Measurements from ENCODE around the gene RAB1B.

GRCh38 chr11:65979882-65980523, 18.5 kb downstream of the SART1 start:
- RRBS: no CpG with 5 or more reads among the region's 8 CpGs

DNA sequence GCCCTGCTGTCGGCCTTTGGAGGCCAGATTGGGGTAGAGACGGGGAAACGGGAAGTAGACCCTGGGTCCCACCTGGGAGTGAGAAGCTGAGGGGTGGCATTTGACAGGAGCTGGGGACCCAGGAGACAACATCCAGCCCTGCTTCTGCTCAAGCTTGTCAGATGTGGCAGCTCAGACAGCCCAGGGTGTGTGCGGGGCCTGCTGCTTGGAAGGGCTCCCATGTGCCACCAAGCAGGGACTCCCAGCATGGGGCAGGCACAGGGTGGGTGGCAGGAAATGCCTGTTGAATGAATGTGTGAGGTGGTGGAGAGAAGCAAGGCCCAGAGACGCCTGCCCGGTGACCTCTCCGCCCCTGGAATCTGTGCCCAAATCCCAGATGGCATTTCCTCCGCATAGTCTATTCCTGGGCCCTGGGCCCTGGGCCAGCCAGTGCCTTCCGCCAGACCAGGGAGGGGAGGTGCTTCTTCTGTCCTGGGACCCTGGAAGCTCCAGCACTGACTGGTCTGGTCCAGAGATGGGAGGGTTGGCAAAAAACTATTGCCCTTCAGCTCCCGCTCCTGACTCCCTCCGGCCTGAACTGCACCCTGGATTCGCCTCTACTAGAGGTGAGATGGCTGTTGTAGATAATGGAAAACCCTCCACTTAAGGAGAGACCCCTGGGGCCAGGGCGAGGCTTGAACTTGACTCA, 3.6 kb downstream of the CST6 start:
- RRBS: no CpG with 5 or more reads among the region's 13 CpGs

GRCh38 chr11:66020877-66021514, 5.3 kb downstream of the CATSPER1 start:
- RRBS: no CpG with 5 or more reads among the region's 18 CpGs

- RRBS: no CpG with 5 or more reads among the region's 3 CpGs
These were observed 41.5 kb upstream of the KLC2 start for GRCh38 chr11:66216079-66216278.

- RRBS: no CpG with 5 or more reads among the region's 7 CpGs
These were observed 10.6 kb upstream of the KLC2 start for GRCh38 chr11:66246910-66247229.

DNA sequence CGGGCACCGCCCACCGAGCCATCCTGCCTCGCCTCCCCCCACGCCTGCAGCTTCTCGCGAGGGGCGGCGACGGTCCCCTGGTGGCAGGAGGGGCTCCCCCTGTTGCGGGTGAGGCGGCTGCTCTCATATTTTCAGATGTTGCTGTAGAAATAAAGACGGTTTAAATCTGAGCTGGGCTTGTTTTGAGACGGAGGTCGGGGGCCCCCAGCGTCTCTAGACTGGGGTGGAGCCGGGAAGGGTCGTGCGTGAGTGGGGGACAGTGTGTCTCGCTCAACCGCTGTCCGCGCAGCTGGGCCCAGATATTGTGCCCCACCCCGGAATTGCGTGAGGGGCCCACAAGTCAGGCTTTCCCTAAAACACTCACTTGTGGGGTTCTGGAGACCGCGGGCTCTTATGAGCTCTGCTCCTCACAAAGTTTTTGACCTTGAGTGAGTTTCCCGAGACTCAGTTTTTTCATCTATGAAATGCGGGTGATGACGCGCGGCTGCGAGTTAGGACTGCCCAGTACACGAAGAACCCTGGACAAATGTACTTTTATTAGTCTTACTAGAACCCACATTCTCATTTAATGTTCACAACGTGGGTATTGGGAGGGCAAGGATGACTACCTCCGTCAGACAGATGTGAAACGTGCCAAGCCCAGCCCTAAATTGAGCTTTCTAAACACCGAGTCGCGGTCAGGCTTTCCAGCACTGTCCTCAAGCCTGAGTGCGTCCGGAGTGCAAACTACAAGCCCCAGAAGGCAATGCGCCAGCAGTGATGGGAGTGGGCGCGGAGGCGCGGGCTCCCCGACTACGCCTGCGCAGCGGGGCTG, 541 bp upstream of the RAB1B start:
- RRBS: 1% methylated on average over 6 of the region's 51 CpGs

GRCh38 chr11:66268505-66269009, at the start of gene RAB1B:
RAB1B (plus strand) TSS chr11:66268639.
- RRBS: 2% methylated on average over 6 of the region's 51 CpGs

GRCh38 chr11:66289520-66289928, 581 bp upstream of the YIF1A start:
- RRBS: 1% methylated on average over 7 of the region's 27 CpGs

DNA sequence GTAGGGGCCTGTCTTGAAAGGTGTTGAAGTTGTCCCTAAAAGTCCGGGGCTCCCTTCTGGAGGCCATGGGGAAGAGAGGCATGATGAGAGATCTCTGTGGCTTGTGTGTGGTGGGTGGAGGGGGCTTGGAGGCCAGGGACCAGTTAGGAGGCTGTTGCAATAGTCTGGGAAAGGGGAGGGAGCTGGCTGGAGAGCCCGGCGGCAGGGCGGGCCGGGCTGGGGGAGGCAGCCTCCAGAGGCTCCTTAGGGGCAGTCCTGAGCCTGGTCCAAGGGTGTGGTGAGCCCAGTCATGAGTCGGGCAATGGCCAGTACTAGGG, 5.8 kb upstream of the CD248 start:
- RRBS: no CpG with 5 or more reads among the region's 6 CpGs

DNA sequence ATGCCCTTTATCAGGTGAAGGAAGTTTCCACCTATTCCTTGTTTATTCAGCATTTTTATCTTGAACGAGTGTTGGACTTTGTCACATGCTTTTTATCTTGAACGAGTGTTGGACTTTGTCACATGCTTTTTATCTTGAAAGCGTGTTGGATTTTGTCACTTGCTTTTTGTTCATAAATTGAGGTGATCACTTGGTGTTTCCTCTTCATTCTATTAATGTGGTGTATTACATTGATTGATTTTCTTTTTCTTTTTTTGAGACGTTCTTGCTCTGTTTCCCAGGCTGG, 3.9 kb upstream of the B4GAT1 start:
- RRBS: no CpG with 5 or more reads among the region's 4 CpGs

DNA sequence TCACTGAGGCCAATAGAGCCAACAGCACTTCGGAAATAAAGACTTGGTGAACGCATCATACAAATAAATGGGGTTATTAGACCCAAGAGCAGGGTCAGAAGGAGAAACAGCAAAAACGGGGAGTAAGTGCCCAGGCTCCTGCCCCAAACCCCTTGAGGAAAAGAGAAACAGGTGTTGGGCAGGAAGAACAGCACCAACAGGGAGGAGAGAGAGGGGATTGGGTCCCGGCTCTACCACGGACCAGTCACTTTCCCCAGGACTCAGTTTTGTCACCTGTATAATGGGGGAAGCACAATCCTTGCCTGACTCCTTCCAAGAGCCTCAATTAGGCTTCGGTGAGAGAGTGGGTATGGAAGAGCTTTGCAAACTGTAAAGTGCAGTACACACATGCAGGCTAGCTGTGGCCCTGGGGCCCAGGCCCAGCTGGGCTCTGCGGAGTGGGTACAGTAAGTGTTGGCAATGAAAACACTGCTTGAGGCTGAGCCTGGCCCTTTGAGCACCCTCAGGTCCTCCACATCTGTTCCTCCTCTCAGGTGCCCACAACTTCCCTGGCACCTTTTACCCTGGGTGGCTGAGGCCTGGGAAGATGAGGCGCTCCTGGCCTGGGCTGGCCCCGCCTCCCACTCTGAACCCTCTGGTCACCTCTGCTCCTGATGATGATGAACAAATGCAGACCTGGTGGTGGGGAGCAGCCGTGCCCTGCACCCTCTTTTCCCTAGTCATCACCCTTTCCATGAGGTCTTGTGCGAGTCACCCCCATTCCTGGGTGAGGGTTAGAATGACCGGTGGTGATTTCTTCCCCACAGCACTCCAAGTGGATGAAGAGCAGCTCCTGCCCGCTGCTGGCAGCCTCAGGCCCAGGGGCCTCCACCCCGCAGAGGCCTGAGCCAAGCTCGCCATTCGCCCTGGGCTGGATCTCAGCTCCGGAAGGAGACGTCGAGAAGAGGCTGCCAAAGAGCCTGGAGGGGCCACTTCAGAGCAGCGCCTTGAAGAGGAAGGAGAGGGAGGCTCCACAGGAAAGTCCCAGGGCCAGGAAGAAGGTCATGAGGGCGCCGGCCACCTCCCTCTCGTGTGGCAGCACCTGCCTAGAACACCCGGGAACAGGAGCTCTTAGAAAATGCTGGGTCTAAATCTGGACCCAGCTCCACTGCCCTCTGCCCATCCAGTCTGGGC, 8.7 kb downstream of the SLC29A2 start:
- RRBS: no CpG with 5 or more reads among the region's 24 CpGs

GRCh38 chr11:66373154-66373672, 1.7 kb upstream of the SLC29A2 start:
- RRBS: no CpG with 5 or more reads among the region's 5 CpGs

- RRBS: no CpG with 5 or more reads among the region's 16 CpGs
These were observed 341 bp upstream of the MRPL11 start for GRCh38 chr11:66438920-66439458.

- RRBS: no CpG with 5 or more reads among the region's 9 CpGs
These were observed 1.3 kb upstream of the PELI3 start for GRCh38 chr11:66465378-66465903.

- RRBS: no CpG with 5 or more reads among the region's 21 CpGs
These were observed 8.5 kb downstream of the RBM14 start for GRCh38 chr11:66624673-66625513.

DNA sequence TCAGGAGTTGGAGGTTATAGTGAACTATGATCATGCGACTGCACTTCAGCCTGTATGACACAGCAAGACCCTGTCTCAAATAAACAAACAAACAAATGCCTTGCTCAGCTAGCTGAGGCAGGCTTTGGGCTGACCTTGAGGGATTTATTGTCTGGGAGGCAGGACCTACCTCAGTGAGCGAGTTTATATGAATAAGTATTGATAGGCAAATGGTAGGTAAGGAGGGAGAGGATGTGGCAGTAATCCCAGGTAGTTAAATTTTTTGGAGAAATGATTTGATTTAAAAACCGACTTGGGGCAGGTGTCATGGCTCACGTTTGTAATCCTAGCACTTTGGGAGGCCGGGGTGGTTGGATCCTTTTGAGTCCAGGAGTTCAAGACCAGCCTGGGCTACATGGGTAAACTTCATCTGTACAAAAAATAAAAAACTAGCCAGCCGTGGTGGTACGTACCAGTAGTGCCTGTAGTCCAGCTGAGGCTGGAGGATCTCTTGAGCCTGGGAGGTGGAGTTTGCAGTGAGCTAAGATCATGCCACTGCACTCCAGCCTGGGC, 8.4 kb upstream of the RBM4 start:
- RRBS: no CpG with 5 or more reads among the region's 7 CpGs

DNA sequence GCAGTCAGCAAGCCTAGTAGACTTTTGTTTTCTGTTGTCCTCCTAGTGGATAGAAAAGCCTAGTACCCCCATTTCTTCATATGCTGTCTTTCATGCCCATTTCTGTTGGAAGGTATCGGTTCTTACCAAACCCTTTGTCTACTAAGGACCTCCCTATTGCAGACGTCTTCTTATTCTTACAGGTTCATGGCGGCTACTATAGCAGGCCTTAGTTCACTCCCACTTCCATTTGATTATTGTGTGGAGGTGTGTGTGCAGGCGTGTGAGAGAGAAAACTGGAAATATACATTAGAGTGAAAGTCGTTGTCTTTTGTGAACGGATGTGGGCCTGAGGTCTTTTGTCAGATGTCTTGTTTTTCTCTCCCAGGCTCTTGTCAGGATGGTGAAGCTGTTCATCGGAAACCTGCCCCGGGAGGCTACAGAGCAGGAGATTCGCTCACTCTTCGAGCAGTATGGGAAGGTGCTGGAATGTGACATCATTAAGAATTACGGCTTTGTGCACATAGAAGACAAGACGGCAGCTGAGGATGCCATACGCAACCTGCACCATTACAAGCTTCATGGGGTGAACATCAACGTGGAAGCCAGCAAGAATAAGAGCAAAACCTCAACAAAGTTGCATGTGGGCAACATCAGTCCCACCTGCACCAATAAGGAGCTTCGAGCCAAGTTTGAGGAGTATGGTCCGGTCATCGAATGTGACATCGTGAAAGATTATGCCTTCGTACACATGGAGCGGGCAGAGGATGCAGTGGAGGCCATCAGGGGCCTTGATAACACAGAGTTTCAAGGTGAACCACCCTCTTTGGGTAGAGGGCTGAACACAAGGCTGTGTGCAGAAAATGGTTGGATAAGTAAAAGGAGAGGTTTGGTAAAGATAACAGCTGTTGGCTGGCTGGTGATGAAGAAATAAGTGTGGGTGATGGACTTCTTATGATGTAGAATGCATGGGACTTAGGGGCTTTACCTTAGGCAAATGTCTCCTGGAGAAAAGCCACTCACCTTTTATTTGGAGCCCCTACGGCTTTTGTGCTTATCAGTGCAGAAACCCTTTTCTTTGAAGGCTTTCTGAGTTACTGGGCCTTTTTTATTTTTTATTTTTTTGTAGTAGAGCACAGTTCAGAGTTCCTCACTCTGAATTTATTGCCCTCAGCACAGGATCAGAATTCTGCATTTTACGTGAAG, 1.2 kb downstream of the RBM4 start:
- RRBS: no CpG with 5 or more reads among the region's 22 CpGs

DNA sequence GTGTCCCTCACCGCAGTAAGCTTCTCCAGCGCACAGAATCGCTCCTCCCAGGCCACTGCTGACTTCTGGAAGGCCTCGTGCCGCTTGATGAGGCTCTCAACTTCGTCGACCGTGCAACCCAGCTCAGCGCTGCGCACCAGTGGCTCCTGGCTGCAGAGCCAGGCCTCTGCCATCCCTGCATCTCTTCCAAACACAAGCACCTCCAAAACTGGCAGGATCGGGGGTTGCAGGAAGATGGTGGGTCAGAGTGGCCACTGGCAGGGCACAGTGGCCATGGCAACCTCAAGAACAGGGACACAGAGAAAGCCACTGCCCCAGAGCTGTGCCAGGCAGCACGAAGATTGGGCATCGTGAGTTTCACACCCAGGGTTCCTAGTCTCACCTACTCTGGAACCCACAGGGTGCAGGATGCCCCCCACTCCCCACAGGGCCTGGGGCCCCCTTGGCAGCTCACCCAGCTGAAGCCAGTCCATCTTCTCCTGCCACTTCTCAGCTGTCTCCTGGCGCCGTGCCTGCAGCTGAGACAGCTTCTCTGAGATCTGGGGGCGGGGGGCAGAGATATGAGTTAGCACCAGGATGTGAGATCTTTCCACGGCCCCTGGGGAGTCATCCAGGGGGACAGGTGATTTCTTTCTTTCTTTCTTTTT, 11.1 kb upstream of the RBM4B start:
- RRBS: no CpG with 5 or more reads among the region's 17 CpGs

DNA sequence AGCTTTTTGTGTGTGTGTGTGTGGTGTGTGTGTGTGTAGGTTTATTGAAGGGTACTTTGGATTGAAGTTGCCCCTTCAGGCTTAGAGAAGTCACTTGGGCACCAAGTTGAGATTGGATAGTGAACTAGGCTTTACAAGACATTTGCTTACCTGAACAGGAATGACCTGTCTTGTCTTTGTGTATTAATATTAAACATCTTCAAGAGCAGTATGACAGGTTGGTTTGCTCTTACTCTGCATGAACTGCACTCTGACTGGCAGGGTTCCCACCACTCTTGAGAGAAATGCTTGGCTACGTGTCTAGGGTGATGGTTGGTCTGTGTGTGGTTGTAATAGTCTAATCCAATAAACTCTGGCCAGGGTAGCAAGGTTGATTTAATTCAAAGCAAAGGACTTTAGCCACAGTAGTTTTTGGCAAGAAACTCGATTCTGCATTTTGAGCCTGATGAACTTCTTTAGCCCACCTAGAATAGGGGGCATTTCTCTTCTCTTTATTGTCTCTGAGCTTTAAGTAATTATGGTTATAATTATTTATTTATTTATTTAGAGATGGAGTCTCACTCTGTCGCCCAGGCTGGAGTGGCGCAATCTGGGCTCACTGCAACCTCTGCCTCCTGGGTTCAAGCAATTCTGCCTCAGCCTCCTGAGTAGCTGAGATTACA, 4.6 kb downstream of the C11orf80 start:
- RRBS: no CpG with 5 or more reads among the region's 4 CpGs

DNA sequence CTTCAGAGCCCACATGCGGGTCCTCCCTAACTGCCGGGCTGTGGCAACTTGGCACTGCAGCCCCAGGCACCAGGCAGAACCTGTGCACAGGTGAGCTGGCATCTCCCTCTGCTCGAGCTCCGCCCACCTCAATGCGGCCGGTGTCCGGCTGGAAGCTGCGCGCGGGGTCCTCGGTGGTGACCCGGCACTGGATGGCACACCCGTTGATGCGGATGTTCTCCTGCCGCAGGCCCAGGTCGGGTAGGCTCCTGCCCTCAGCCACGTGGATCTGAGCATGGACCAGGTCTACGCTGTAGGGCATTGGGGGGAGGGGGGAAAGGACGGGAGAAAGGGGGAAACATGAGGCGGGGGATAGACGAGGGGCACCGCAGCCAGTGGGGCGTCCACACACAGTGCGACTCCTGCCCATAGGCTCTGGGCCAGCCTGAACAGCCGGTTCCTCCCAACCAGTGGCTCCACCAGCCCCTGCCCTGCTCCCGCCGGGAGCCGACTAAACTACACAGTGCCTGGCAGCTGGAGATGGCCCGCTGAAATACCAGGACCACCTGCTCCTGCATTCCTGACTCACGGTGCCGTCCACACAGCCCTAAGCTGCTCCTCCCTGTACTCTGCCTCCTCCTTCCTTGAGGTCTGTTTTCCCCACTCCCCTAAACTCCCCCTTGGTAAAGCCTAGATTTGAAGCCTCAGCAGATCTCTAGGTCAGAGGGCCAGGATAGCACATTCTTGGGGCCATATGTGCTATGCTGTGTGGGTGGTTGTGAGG, 9.4 kb downstream of the LRFN4 start:
- RRBS: 90% methylated on average over 9 of the region's 31 CpGs

Data from foreskin fibroblast (primary cell).